Aorta (tissue), 1 donor: ENCODE results near the gene BRDT.

DNA sequence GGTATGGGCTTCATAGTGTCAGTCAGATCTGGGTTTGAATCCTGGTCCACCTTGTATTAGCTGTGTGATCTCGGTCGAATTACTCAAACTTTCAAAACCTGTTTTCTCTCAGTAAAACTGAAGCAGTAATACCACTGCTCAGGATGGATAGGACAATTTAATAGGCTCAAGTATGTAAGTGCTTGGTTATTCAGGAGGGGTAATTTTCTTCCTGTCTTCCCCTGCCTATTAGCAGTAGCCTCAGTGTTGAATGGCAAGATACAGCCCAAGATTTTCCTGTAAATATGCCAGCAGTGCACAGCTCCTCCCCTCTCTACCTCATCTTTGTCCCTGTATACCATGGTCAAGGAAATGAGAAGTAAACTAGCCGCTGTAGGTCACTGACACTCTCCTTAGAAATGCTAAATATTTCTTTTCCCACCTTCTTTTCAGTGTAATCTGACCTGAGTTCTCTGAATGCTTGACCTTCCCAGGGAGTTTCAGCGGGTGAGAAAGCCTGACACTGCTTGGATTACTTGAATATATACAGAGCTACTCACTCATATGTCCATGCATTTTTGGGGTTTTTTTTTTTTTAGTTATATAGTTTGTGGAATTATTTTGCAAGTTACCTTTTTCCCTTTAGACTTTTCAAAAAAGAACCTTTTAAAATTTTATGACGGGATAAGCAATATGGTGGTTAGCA is 84.2 kb upstream of the ZNF326 start:
- PRO-cap: no peak

- PRO-cap: no peak
Observed at GRCh38 chr1:89996346-89996867, 1.5 kb downstream of the ZNF326 start.

DNA sequence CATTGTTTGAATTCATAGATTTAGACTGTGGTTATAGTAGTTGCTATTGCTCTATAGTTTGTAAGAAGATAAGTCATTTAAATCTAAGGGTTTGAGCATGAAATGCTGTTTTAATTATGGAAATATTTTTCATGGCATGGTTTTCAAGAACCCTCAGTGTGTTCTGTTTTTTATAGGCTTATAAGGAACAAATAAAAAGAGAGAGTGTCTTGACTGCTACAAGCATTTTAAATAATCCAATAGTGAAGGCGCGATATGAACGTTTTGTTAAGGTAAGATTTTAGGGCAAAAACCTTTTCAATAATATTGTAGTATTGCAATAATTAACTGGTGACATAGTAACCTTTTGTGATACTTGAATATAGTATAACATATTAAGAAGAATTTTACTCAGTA is 27.2 kb downstream of the ZNF326 start:
- PRO-cap: no peak

DNA sequence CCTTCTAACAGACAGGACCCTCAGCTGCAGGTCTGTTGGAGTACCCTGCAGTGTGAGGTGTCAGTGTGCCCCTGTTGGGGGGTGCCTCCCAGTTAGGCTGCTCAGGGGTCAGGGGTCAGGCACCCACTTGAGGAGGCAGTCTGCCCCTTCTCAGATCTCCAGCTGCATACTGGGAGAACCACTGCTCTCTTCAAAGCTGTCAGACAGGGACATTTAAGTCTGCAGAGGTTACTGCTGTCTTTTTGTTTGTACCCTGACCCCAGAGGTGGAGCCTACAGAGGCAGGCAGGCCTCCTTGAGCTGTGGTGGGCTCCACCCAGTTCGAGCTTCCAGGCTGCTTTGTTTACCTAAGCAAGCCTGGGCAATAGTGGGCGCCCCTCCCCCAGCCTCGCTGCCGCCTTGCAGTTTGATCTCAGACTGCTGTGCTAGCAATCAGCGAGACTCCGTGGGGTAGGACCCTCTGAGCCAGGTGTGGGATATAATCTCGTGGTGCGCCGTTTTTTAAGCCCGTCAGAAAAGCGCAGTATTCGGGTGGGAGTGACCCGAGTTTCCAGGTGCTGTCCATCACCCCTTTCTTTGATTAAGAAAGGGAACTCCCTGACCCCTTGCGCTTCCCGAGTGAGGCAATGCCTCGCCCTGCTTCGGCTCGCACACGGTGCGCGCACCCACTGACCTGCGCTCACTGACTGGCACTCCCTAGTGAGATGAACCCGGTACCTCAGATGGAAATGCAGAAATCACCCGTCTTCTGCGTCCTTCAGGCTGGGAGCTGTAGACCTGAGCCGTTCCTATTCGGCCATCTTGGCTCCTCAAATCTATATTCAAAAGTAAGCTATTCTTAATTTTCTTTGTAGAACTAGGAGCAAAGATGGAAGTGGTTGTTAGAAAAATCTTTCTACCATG is 224.4 kb downstream of the ZNF326 start:
- PRO-cap: no peak

DNA sequence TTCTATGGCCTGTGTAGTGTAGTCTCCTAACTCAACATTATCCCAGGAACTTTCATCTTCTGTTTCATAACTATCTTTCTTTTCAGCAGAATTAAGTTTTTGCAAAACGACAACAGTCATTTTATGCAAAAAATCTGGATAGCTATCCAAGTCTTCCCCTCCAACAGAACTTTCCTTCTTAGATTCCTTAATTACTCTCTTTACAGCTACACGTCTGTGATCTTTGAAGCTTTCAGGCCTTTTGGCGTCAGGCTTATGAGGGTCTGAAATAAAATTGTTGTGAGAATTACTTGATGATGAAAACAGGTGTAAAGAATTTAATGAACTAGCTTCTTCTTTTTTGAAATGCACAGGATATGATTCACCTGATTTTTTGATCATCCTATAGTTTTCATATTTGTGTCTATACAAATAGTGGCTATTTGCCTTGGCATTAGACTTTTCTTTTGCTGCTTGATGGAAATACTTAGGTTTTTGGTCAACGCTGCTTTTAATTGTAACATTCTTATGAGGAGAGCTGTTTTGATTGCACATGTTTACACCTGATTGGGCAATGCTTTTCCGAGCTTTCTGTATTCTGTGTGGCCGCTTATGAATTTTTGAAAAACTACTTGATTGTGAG is 83.0 kb downstream of the ZNF644 start:
- PRO-cap: no peak

DNA sequence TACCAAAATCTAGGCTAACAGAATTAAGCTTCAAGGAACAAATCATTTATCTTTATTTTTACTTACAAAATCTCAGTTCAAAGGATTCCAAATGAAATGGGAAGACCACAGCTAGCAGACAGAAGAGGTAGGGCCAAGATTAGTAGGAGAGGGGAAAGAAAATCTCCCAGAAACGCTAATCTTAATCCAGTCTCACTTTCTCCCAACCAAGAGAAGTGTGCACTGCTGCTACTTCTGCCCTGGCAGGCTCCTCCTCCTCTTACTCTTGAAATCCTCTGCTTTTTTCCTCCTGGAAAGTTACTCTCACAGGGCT is 4.6 kb downstream of the ZNF644 start:
- PRO-cap: no peak

GRCh38 chr1:91501207-91501863 is 684 bp downstream of the CDC7 start:
- PRO-cap: no peak

GRCh38 chr1:91725855-91726662 is 159.9 kb downstream of the TGFBR3 start:
- PRO-cap: no peak

GRCh38 chr1:91738365-91738773 is 147.6 kb downstream of the TGFBR3 start:
- PRO-cap: no peak

- PRO-cap: no peak
Observed at GRCh38 chr1:91742849-91743472, 143.0 kb downstream of the TGFBR3 start.

GRCh38 chr1:91745020-91745318 is 141.0 kb downstream of the TGFBR3 start:
- PRO-cap: no peak

GRCh38 chr1:91948943-91949753 is at the start of gene BRDT:
Gene BRDT (plus strand): TSS chr1:91949401.
- PRO-cap: no peak

DNA sequence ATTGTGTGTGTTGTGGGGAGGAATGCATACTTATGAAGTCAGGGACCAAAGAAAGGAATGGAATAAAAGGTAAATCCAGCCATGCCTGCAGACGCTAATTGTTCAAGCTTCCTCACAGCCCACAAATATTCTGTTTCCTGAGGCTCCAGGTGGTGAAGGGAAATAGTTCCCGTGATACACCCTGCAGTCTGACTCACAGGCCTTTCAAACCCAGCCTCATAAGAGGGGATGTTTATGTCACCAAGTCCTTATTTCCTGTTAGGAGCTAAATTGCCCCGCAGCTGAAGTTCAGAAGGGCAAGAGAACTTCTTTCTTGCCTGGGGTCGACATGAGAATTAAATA is 1.0 kb downstream of the EPHX4 start:
- PRO-cap: no peak

DNA sequence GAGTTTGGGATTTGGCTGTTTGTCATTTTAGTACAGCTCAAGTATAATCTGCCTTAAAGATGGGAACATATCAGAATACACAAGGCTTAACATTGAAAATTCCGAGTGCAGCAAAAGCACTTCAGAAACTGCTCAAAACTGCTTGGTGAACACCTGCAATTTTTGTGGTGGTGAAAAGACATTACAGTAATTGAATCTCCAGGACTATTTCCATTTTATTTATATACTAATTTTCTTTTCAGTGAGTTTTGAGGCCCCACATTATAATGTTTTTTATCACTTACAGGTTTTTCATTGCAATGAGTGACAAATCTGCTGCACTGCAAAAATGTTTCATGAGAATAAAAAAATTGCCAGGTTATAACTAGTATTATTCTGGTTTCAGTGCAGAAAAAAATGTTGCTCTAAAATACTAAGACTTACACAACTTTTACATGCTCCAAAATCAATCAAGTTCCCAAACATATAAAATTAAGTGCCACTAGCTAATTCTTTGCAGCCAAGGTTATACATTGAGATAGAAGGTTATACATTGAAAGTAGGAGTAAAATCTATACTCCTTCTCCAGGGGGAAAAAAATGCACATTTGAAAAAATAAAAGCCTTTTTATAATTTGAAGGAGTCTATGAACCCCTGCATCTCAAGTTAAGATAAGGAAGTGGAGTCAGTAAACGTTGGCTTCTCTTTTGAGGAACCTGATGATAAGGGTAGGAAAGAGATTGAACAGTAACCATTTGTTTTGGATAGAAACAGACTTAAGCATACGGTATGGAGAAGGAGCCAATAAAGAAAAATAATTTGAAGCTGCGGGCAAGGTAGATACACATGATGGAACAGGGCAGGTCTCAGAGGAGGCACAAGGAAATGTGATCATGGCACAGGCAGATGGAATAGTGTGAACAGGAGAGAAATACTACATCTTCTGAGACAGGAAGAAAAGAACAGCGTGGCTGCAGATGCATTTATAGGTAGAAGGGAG is 63.9 kb downstream of the RPAP2 start:
- PRO-cap: no peak

- PRO-cap: no peak
Observed at GRCh38 chr1:92476167-92476783, 10.4 kb downstream of the GFI1 start.

DNA sequence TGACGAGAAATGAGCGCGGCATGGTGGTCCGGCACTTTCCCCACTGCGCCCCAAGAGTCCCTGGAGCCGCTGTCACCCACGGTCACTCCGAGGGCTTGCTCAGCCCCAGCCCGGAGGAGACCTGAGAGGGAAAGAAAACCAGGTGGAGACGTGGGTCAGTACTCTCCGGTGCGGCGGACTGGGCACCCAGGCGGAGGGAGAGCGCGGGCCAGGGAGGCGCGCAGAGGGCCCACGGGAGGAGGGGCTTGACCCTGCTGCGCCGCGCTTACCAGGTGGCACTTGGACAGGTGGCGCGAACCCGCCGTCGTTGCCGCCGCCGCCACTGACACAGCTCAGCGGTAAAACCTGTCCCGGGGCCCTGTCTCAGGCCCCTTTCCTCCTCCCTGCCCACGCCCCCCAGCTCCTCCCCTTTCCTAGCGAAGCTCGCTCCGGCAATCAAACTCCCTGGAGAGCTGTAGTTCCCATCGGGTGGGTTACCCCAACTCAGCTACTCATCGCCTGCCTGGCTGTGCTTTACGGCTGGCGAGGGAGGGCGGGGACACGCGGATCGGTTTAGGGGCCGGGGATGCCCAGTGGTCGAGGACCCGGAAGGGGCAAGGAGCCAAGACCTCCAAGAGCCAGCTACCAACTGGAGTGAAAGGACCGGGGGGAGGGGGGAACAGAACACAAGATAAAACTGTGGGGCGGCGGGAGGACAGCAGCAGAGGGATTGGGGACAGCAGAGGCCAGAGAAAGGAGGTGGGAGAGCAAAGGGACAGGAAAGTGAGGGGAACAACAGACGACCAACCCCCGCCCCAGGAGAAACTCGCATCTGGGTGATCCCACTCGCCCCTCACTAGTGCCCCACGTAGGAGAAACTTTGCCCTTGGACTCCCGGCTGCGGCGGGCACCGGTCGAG is 3.0 kb downstream of the GFI1 start:
- PRO-cap: no peak

GRCh38 chr1:92755307-92756210 is 29.3 kb downstream of the EVI5 start:
- PRO-cap: no peak

- PRO-cap: no peak
Observed at GRCh38 chr1:92834424-92834955, 2.6 kb downstream of the RPL5 start.

- PRO-cap: bidirectional peak, plus-strand start at chr1:93345944, minus-strand start at chr1:93345790
Observed at GRCh38 chr1:93345510-93345866, 219 bp upstream of the DR1 start.

DNA sequence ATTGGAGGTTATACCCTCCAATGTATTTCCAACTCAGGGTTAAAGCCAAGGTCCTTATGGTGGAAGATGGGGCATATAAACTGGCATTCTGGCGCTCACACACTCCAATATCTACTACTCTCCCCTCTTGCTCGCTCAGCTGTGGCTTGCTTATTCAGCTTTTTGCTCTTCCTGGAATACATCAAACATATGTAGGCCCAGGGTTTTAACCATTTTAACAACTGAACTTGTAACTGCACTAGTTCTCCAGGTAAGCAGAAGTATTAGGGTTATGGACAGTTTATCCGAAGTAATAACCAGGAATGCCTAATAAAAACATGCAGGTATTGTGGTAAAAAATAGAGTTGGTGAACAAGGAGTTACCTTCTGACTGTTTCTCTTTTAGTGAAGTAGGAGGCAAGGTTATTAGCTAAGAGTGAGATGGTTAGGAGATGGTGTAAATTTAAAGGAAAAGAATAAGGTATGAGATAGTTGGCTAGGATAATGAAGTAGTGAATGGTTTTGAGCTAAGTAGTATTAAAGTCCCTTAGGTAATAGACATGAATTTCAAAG is 40.7 kb downstream of the FNBP1L start:
- PRO-cap: no peak